GM23248 (cell line): ENCODE measurements around a stretch of chr1.

DNA sequence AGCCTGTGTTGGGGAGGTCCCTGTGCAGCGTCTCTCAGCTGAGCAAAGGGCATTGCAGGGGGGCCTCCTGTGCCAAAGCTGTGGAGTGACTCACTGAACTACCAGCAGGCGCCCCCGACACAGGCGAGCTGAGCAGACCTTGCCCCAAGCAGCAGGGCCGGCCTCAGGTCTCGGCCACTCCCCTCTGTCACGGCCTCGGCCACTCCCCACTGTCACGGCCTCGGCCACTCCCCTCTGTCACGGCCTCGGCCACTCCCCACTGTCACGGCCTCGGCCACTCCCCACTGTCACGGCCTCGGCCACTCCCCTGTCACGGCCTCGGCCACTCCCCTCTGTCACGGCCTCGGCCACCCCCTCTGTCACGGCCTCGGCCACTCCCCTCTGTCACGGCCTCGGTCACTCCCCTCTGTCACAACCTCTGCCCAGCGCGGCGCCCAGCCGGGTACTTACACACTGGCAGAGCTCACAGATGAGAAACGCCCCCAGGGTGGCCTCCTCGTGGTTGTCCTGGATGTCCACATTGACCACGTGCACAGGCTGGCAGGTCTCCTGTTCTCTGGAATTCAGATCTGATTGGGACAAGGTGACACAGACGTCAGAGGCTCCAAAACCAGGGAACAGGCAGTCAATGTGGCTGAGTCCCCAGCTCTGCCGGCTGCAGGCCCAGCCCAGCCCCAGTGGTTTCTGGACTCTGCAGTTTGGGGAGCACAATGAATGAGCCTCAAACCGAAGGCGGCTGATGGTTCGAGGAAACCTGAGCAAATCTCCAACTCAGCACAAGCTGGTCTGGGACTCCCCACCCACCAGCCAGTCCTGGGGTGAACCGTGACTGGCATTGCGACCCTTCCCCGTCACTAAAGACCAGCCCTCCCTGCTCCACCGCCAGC lies 3.2 kb upstream of the TMEM240 start:
- RAMPAGE, long total RNA = no peak

GRCh38 chr1:1565446-1565924 lies 9.2 kb downstream of the SSU72 start:
- RAMPAGE, long total RNA = no peak

GRCh38 chr1:1599042-1599902 lies 663 bp downstream of the FNDC10 start:
- RAMPAGE, long total RNA = no peak

DNA sequence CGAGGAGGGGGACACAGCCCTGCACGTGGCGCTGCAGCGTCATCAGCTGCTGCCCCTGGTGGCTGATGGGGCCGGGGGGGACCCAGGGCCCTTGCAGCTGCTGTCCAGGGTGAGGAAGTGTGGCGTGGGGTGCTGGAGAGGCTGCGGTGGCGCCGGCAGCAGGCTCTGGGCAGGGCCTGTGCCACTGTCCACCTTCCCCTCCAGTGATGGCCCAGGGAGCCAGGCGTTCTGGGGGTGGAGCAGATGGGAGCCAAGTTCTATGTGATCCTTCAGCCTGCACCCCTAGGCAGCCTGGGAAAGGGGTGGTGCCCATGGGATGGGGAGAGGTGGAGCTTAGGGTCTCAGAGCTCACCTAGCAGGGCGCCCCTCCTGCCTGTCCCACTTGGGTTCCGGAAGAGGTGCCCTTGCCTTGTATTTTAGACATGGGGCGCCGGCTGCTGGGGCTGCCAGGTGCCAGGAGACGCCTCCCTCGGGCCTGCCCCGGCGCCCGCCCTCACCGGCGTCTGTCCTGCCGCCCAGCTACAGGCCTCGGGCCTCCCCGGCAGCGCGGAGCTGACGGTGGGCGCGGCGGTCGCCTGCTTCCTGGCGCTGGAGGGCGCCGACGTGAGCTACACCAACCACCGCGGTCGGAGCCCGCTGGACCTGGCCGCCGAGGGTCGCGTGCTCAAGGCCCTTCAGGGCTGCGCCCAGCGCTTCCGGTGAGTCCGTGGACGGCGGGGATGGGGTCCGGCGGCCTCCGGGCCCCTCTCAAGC lies 3.2 kb upstream of the MMP23B start:
- RAMPAGE, long total RNA = no peak

- RAMPAGE, long total RNA = no peak
Observed at GRCh38 chr1:1677869-1678271, 14.7 kb downstream of the SLC35E2B start.

- RAMPAGE, long total RNA = no peak
Observed at GRCh38 chr1:1782084-1782337, 3.7 kb upstream of the NADK start.

DNA sequence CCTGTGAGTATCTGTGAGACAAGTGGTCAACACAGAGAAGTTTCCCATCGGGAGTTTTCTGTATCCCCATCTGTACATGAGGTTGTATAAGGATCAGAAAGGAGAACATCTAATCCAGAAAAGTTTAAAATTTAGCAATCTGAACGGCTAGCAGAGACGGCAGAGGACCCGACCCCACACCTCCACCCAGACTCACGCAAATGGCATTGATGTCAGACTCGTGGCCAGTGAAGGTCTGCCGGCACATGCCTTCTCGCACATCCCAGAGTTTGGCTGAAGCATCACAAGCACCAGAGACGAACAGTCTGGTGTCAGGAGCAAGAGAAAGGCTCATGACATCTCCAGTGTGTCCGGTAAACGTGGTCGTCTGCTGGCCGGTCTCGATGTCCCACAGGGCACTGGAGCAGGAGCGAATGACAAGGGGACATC lies 11.9 kb upstream of the NADK start:
- RAMPAGE, long total RNA = no peak

DNA sequence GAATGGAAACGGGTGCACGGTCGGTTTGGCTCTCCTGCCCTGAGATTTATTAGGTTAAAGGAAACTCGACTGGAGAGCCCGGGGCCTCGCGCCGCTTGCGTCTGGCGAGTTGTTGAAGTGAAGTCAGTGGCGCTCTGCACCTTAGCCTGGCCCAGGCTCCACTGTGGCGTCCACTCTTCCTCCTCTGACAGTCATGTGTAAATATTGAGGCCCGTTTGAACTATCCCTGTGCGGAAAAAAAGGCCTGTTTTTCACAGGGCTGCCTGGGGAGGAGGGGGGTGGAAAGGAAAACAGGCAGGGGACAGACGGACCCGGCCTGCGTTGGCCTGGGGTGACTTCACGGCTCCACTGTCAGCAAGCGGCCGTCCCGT lies 60.0 kb downstream of the FAAP20 start:
- RAMPAGE, long total RNA = no peak

DNA sequence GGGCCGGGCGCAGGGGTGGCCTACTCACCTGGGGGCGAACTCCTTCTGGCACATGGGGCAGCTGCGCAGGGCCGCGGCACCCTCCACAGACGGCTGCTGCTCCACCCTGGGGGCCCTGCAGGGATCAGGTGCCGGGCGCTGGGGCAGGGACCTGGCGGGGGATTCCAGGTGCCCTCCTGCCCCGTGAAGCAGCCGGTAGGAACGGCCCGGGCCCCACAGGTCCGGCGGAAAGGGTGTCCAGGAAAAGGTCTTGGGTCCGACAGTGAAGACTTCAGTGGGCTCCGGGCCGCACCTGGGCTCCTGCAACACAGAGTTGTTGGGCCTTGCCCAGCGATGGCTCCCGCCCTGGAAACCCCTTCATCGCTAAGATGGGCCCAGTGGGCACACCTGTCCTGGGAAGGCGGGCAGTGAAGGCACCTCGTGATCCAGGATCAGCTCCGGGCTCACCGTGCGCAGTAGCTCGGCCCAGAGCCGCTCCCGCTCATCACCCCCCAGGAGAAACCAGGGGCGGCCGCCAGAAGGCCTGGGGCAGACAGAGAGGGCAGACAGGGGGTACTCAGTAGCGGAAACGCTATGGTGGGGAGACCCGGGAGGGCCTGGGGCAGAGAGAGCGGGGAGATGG lies 850 bp downstream of the FAAP20 start:
- RAMPAGE, long total RNA = no peak

DNA sequence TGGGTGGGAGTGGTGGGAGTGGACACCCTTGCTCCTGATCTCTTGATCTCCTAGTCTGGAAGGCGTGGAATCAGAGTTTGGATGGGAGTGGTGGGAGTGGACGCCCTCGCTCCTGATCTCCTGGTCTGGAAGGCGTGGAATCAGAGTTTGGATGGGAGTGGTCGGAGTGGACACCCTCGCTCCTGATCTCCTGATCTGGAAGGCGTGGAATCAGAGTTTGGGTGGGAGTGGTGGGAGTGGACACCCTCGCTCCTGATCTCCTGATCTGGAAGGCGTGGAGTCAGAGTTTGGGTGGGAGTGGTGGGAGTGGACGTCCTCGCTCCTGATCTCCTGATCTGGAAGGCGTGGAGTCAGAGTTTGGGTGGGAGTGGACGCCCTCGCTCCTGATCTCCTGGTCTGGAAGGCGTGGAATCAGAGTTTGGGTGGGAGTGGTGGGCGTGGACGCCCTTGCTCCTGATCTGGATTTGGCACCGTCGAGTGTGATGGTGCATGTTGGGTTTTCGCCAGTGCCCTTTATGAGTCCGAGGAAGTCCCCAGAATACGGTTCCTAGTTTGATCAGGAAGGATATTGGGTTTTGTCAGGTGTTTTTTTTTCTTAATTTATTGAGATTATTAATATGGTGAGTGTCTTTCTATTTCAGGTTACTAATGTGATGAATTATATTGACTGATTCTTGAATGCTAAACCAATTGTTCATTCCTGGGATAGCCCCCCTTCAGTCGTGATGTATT lies 34.2 kb downstream of the SKI start:
- RAMPAGE, long total RNA = no peak

- RAMPAGE, long total RNA = no peak
Observed at GRCh38 chr1:2276678-2277405, 48.7 kb downstream of the SKI start.

DNA sequence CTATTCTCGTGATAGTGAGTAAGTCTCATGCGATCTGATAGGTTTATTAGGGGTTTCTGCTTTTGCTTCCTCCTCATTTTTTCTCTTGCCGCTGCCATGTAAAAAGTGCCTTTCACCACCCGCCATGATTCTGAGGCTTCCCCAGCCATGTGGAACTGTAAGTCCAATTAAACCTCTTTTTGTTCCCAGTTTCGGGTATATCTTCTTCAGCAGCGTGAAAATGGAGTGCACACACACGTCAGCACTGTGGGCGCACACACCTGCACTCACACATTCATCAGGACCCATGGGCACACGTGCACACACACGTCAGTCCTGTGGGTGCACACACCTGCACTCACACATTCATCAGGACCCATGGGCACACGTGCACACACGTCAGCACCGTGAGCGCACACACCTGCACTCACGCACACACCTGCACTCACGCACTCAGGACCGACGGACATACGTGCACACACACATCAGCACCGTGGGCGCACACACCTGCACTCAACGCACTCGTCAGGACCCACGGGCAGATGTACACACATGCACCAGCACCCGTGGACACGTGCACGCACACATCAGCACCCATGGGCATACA lies 49.4 kb downstream of the SKI start:
- RAMPAGE, long total RNA = no peak

- RAMPAGE, long total RNA = no peak
Observed at GRCh38 chr1:2284210-2284913, 56.2 kb downstream of the SKI start.

DNA sequence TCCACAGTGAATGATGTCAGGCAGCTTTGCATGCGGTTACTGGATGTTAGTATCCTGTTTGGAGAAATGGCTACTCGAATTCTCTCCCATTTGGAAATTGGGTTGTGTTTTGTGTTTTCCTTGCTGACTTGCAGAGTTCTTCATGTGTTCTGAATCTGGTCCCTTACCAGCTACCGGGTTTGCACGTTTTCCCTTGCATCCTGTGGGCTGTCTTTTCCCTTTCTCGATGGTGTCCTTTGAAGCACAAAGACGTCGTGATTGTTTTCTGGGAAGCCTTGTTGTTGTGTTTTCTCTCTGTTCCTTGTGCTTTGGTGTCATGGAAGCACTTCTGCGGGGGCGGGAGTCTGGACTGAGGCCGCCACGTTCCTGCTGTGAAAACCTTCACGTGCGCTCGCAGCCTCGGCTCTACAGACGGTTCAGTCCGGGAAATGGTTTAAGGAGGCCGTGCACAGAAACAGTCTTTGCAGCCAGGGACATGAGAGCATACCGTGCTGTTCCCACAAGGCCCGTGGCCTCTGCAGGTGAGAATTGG lies 68.4 kb downstream of the SKI start:
- RAMPAGE, long total RNA = no peak

DNA sequence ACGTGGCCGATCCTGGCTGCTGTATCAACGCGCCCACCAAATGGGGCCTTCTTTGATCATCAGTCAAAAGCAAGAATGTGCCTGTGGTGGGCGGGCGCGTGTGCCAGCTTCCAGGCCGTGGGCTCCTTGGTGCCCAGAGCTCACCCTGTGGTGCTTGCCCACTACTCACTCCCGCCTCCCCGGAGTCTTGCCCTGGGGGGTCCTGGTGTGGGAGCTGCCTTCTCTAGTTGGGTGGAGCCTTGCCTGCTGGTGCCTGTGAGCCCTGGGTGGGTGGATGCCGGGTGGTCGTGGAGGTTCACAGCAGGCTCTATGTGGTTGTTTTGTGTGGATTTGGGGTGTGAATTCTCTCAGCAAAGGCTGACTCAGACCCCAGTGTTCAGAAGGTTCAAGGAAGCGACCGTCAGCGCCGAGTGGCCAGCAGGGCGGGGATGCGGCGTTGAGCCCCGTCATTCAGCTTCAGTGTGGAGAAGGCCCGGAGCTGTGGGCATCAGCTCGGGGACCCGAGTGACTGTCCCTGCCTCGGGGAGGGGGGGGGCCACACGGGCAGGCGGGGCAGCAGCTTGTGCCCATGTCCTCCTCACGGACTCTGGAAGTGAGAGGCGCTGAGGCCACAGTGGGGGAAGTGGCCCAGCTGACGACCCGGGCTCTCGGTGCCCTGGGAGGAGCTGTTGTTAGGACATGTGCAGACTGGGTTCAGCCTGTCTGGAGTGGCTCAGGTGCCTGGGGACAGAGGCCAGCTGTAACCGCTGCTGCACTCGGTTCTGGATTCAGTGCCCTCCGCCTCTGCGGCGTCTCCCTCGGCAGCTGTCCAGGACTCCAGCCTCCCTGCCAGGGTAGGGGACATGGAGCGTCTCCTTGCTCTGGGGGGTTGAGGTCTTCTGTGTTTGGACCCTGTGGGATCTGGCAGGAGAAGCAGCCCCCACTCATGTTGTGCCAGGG lies 70.9 kb downstream of the SKI start:
- RAMPAGE, long total RNA = no peak

GRCh38 chr1:2314310-2315463 lies 76.7 kb downstream of the MORN1 start:
- RAMPAGE, long total RNA = no peak

DNA sequence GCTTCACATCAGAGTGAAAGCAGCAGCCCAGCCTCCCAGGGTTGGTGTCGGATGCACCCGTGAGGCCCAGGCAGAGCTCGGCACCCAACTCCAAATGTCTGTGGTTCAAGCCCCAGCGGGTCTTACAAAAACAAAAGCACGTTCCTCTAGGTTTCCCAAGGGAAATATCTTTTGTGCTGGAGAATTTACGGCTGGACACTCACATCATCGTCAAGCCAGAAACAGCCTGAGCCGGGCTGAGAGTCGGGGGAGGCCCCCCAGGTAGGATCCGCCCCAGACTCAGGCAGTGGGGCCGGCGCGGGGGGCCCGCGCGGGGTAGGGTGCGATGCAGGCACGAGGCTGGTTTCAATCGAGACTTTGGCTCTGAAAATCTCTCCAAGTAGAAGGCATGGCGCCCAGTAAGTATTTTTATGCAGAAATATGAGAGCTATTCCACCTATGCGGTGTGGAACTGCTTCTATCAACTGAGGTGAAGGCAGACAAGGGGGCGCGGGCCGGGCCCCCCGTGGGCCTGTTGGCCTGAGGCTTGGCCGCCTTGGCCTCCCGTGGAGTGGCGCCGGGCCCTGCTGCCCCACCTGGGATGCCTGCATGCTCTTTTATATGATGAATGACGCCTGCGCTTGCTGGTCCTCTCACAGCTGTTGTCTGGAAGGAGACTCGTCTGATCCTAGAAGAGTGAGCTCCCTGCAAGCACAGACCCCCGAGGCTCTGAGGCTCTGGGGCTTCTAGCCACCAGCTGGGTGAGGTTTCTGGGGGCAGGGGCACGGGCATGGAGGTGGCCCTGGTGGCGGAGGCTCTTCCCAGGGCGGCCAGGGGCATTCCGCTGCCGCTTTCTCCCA lies 36.4 kb downstream of the MORN1 start:
- RAMPAGE, long total RNA = no peak

DNA sequence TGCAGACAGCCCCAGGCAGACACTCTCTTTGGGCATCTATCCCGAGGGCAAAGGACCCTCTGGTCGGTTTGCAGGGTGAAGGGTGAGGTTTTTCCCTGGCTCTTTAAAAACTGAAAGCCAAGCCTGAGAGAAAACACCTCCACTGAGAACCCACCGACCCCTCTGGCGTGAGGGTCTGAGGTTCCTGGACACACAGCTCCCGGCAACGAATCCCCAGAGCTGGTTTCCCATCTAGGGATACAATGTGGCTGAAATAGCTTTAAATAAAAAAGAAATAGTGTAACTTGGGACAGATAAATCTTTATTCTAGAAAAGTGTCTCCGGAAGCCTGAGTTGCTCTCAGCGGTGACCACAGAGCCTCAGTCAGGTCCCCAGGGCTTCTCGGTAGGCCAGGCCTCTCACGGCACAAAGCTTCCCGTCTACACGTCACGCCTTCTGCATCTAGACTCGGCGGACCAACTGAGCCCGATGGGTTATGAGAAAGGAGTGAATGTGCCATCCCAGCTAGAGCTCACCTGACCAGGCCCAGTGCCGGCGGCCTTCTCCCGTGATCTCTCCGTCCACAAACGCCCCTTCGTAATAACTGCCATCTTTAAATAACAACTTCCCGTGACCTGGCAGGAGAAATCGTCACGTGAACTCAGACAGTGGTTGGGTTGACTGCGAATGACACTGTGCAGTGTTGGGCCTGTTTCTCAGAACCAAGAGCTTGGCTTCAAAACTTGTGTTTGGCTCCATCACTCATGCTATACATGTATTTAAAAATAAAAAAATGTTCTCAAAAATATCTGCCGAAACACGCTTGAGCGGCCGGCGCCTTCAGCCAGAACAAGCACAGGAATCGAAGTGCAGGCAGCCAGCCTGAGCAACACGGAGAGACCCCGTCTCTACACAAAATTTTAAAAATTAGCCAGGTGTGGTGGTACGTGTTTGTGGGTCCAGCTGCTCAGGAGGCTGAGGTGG lies 3.3 kb downstream of the MORN1 start:
- RAMPAGE, long total RNA = no peak

GRCh38 chr1:2406833-2407510 lies 5.4 kb downstream of the PEX10 start:
- RAMPAGE, long total RNA = no peak

- RAMPAGE, long total RNA = no peak
Observed at GRCh38 chr1:2416212-2416895, 4.0 kb upstream of the PEX10 start.